M059J (cell line): Measurements from ENCODE around the genes SHC4 and TRPM7.

GRCh38 chr15:45704358-45705280 is 69.8 kb downstream of the SQOR start:
- RAMPAGE, long total RNA: no peak

GRCh38 chr15:47183878-47184962 is 533.1 kb upstream of the SEMA6D start:
- RAMPAGE, long total RNA: no peak

GRCh38 chr15:47673499-47673991 is 43.8 kb upstream of the SEMA6D start:
- RAMPAGE, long total RNA: no peak

GRCh38 chr15:47726555-47727119 is 9.3 kb downstream of the SEMA6D start:
- RAMPAGE, long total RNA: no peak

DNA sequence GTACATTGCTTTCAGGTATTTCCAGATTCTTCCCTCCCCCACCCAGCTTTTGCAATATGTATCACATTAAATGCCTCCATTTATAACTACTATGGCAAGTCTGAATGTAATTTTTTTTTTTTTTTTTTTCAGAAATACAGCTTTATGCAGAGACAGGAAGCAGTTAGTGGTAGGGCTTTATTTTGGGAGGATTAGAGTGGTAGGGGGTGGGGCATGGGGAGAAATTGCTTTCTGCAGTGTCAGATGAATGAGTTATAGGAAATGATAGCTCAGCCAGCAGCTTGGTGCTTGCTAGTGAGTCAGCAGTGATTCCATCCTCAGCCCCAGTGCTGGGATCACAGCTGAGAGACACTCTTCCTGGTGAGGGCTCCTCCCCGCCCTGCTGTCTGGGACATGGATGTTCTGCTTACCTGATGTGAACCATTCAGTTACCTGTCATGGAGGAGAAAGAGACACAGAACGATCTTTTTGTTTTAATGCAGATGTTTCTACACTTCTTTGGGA is 39.5 kb downstream of the SEMA6D start:
- RAMPAGE, long total RNA: no peak

- RAMPAGE, long total RNA: no peak
Observed at GRCh38 chr15:48190823-48191373, 567 bp upstream of the CTXN2 start.

DNA sequence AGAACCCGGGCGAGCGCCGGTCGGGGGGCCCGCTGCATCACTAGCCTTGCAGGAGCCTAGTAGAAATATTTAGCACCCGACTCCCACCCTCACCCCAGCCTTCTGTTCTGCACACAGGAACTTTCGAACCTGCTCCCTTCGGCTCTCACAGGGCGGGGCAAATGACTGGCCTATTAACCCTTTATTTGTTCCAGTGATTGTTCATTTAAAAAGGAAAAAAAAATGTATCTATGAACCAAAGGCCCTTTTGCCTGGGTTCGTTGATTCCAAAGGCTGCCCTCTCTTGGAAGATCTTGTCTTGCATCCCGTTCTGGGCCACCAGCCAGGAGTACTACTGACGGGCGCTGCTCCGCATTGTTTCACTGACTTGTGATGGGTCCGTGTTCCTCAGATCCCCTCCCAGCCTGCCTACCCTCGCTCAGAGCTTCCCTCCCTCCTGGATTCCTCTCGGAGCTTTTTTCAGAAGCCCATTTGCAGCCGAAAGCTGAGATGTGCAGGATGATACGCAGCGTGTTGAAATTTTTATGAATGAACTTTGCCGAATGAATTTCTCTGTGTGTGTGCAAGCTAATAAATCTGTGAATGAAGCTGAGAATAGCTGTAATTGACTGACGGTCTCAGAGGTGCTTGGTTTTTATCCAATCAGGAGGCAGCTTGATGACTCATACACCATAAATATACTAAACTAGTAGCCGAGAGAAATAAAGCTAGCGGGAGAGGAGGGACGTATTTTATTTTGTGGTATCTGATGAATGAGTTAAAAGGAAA is at the start of gene SHC4:
Gene SHC4 (minus strand): TSS at position 584 of the 768 bp plus-strand sequence.
- RAMPAGE, long total RNA: no peak

GRCh38 chr15:48975650-48976703 is 12.3 kb upstream of the SHC4 start:
- RAMPAGE, long total RNA: no peak

- RAMPAGE, long total RNA: no peak
Observed at GRCh38 chr15:49621636-49622481, 1.0 kb downstream of the DTWD1 start.

GRCh38 chr15:50183163-50183999 is 1.4 kb downstream of the SLC27A2 start:
- RAMPAGE, long total RNA: no peak

GRCh38 chr15:50184895-50185408 is 3.0 kb downstream of the SLC27A2 start:
- RAMPAGE, long total RNA: no peak

DNA sequence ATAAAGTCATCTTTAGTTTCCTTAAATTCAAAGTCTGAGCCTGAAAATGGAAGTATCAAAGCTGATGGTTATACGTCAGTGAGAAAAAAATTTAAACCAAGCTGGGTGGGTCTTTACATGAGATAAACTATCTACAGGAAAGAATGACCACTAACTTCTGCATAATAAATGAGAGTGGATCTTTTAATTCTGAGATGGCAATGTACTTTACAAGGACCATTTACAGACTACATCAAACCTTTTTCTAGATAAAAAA is 1.5 kb downstream of the GABPB1 start:
- RAMPAGE, long total RNA: no peak

DNA sequence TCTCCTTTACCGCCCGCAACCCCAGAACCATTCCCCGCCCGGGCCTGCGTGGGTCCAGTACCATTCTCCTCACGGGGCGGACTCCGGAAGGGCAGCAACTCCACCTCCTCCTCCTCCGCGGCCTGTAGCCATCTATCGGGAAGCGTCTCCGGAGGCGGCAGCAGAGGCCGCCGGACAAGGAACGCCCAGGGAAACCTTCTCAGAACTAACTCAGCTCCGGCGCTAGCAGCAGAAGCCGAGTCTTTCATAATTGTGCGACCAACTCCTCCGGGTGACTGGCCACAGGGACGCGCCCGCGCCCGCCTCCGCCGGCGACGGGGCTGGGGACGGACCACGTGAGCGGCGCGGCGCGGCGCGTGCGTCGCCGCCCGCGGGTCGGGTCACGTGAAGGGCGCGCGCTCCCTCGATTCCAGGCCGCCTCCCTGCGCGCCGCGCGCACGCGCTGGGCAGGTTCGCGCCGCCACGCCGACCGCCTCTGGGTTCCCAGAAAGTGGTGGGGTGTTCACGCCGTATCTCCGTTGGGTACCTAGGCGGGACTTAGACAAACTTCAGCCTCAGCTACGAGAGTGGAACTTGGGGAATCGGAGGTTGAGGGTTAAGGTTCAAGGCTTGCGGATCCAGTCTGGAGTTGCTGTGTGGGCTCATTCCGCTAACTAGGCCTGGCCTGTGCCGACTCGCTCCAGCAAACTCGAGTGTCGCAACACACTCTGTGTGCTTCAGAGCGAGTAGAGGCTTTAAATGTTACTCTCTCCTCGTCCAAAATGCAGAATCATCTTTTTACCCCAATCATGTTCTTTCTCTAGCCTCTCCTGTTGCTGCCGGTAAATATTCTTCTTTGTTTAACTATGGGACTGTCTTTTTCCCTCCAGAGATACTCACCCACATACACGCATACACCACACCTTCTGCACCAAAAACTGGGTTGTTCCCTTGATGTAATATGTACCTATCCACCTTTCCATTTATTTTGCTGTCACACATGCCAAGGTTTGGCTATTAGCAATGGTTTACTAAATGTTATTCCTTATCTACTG is at the start of gene TRPM7:
Gene TRPM7 (minus strand): TSS at position 328 of the 1,034 bp plus-strand sequence.
- RAMPAGE, long total RNA: no peak

DNA sequence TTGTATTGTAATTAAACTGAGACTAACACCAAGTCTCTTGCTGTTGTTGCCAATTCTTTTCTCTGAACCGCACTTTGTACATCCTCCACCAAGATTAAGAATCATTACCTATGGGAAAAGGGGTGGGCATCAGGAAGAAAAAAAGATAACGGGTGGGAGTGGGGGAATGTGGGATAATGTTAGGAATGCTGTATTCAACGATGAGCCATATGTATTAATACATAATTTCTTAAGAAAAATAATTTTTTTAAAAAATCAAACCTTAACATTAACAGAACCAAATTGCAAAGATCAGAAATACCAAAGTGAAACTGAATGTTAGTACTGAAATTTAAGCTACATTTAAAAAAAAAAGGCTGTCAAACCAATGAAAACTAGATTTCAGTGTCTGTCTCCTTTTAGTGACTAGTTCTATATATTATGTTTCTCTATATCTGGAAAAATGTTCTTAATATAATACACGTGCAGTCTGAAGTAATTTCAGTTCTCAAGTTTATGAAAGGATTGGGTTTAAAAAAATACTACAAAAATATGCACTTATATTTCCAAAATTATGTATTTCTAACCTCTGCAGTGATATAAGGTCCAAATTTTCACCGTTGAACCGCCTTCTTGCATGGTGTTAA is 20.0 kb upstream of the TRPM7 start:
- RAMPAGE, long total RNA: no peak

DNA sequence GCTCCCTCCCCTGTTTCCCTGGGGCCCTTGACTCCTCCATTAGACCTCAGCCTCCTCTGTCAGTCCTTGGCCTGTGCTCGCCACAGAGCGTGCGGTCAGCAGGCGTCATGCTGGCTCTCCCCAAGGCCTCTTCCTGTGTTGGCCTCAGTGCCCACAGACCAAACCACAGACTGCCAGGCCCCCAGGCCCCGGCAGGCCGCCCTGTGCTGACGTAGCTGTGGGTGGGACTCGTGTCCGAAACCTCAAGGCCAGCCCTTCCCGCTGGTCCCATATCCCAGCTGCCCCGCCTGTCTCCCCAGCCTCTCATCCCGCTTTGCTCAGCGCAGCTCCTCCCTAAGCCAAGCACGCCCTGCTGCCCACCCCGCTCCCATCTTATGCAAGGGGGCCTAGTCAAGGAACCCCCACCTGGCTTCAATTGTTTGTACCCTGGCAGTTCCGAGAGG is 17.6 kb downstream of the TNFAIP8L3 start:
- RAMPAGE, long total RNA: no peak

- RAMPAGE, long total RNA: no peak
Observed at GRCh38 chr15:51092507-51092993, 2.2 kb downstream of the TNFAIP8L3 start.

GRCh38 chr15:51097030-51098116 is 2.7 kb upstream of the TNFAIP8L3 start:
- RAMPAGE, long total RNA: no peak

- RAMPAGE, long total RNA: no peak
Observed at GRCh38 chr15:51852109-51852579, 22.7 kb downstream of the TMOD3 start.

- RAMPAGE, long total RNA: no peak
Observed at GRCh38 chr15:51866500-51867077, 37.1 kb downstream of the TMOD3 start.

- RAMPAGE, long total RNA: no peak
Observed at GRCh38 chr15:52139473-52140145, 27.0 kb upstream of the BCL2L10 start.